Mononuclear cell (primary cell): Measurements from ENCODE around the gene PARS2.

DNA sequence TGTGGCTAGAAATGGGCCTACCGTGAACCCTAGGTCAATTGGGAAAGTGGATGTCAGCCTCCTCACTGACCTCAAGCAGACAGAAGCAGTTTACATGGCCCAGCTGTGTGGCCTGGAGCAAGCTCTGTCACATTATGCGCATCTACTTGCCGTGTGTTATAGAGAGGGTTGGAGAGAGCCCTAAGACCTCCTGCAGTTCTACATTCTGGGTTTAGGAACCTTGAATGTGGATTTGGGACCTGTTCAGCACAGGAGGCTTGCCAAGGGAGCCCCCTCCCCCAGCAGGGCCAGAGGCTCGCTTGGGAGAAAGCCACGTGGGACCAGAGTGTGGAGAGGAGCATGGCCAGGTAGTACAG is 20.7 kb downstream of the PARS2 start:
- RRBS = no CpG with 5 or more reads among the region's 5 CpGs

- RRBS = no CpG with 5 or more reads among the region's 24 CpGs
Observed at GRCh38 chr1:54763900-54764387, 379 bp downstream of the PARS2 start.

DNA sequence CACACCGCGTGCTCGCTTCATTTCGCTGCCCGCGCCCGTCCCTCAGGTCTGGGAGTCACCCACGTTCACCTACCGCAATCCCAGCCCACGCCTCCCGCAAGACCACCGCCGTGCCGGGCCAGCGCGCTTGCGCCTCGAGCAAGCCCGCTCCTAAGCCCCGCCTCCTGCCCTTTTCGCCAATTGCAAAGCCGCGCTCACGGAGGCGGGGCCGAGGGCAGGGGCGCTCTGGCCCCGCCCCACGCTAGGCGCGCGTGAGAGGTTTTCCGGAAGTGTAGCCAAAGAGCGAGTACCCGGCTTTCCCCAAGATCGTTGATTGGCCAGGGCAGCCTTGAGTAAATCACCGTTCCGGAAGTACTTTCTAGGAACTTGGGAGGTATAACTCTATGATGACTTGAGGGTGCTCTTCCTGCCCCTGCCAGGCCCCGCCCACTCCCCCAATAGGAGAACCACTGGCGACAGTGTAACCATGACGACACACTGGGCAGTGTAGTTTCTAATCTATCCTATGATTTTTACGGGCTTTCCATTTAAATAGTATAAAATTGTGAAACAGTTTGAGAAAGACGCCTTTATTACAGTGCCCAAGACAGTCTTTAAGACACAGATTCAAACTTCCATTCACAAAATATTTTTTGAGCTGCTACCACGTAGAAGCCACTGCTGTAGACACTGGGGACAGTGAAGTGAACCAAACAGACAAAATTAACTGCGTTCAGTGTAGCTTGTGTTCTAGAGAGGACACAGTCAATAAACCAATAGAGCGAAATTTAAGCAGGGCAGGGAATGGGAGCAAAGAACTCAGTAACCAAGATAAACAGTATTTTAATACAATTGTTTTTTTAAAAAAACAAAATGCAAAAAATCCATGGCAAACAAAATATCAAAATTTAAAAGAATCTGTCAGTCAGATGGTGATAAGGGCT is at the start of gene PARS2:
PARS2 (minus strand) TSS at position 136 of the 923 bp plus-strand sequence.
- RRBS = 1% methylated on average over 8 of the region's 46 CpGs

DNA sequence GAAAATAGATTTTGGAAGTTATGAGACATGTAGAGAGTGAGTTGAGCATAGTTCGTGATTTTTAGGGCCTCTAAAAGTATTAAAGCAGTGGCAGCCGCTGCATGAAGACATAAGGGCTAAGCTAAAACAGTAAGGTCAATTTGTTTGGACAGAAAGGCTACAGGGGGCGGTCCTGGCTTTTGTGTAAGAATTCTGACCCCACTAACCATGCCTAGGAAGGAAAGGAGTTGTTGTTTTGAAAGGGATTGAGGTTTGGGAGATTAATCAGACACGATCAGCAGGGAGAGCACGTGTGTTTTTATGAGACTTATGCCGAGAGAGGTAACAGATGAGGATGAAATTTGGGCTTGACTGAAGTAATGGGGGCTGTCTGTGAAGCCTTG is 12.8 kb upstream of the DHCR24 start:
- RRBS = no CpG with 5 or more reads among the region's 6 CpGs

- RRBS = no CpG with 5 or more reads among the region's 2 CpGs
Observed at GRCh38 chr1:54945557-54945869, 34.9 kb upstream of the TMEM61 start.

GRCh38 chr1:55040516-55041373 is 1.4 kb downstream of the PCSK9 start:
- RRBS = 43% methylated on average over 5 of the region's 23 CpGs

GRCh38 chr1:55052553-55053019 is 13.2 kb downstream of the PCSK9 start:
- RRBS = no CpG with 5 or more reads among the region's 15 CpGs

DNA sequence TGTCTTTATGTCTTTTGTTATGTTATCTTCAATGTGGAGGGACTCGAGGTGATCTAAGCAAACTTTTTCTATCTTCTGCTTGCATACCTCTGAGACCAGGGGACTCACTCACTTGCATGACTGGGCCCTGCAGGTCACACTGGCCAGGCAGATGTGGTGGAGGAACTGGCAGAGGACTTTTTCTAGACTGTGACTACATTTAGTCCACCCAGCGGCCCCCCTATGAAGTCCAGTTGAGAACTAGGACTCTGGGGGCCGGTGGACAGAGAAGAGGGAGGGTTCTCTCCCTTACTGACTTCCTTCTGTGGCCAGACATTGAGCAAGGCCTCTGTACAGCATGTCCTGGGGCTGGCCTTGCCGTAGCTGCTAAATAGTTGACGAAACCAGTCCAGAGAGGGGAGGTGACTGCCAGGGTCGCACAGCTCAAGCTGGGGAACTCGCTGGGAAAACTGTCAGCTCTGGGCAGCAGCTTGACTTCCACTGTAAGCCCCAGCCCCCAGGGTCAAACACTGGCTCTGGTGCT is 13.8 kb downstream of the PCSK9 start:
- RRBS = no CpG with 5 or more reads among the region's 7 CpGs

- RRBS = no CpG with 5 or more reads among the region's 3 CpGs
Observed at GRCh38 chr1:55073720-55074294, 34.5 kb downstream of the PCSK9 start.

DNA sequence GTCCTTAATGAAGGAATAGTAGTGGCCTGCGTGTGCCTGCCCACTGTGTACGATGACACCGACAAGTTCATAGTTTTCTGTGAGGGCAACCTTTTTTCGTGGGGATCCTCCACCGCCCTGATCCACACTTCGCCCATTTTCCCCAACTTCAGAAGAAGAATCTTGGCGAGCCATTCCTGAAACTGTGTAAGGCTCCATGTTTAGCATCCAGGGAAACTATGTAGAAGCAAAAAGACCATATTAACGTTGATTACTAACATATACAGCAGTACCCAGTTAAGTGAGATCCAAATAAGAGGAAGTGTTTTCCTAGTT is 57.6 kb downstream of the PCSK9 start:
- RRBS = no CpG with 5 or more reads among the region's 8 CpGs

GRCh38 chr1:55275033-55275902 is 60.1 kb upstream of the USP24 start:
- RRBS = no CpG with 5 or more reads among the region's 18 CpGs

DNA sequence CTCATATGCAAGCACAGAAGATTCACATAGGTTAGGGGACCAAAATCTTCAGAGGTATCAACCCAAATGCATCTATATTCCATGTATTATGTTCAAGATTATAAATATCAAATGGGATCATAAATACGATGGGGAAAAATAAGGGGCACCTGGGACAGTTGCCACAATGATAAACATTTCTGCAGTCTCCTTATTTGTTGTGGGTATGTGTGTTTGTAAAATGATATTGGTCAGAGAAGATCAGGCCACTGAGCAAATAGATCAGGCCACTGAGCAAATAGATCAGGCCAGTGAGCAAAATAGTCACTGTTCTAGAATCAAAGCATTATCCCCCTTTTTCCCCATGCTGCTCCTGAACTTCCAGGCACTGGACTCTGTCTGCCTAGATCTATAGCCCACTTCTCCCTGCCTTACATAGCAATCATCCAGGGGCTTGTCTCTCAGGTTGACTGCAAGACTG is 599.8 kb upstream of the USP24 start:
- RRBS = no CpG with 5 or more reads among the region's 1 CpG

DNA sequence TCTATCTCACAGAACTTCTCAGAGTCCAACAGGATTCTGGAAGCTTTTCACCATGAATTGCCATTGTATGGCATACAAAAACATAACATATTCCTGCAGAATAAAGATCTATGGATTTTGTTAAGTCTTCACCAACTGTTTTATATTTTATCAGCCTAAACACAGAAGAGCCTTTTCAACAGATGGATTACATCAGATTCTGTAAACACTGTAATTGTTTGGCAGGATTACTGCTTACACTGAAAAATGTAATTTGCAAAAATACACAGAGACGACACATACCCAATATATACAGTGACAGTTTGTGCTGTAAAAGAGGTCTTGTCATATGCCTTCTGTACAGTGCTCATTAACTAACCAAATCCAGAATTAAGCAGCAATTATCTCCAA is 618.2 kb upstream of the USP24 start:
- RRBS = no CpG with 5 or more reads among the region's 1 CpG

DNA sequence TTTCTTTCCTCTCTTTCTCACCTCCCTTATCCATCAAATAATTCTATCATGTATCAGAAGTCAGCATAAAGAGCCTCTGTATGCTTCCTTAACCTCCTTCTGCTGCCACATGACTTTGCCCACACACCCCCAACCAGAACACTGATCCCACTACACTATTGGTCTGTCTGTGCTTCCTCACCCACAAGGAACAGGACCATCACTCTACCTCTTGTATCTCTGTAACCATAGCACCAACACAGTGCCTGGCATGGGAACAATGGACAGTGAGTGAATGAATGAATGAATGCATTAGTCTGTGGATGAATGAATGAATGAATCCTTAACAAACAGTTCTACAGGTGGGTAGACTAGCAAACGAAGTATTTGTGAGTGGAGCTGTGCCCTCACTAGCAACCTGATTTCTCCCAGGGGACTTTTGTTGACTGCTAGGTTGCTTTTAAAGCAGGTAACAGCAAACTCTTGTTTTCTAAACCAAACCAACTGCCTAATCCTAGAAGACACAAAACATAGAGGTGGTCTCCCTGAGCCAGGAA is 199.6 kb downstream of the PLPP3 start:
- RRBS = no CpG with 5 or more reads among the region's 1 CpG

GRCh38 chr1:56461940-56462660 is 117.3 kb downstream of the PLPP3 start:
- RRBS = no CpG with 5 or more reads among the region's 4 CpGs

DNA sequence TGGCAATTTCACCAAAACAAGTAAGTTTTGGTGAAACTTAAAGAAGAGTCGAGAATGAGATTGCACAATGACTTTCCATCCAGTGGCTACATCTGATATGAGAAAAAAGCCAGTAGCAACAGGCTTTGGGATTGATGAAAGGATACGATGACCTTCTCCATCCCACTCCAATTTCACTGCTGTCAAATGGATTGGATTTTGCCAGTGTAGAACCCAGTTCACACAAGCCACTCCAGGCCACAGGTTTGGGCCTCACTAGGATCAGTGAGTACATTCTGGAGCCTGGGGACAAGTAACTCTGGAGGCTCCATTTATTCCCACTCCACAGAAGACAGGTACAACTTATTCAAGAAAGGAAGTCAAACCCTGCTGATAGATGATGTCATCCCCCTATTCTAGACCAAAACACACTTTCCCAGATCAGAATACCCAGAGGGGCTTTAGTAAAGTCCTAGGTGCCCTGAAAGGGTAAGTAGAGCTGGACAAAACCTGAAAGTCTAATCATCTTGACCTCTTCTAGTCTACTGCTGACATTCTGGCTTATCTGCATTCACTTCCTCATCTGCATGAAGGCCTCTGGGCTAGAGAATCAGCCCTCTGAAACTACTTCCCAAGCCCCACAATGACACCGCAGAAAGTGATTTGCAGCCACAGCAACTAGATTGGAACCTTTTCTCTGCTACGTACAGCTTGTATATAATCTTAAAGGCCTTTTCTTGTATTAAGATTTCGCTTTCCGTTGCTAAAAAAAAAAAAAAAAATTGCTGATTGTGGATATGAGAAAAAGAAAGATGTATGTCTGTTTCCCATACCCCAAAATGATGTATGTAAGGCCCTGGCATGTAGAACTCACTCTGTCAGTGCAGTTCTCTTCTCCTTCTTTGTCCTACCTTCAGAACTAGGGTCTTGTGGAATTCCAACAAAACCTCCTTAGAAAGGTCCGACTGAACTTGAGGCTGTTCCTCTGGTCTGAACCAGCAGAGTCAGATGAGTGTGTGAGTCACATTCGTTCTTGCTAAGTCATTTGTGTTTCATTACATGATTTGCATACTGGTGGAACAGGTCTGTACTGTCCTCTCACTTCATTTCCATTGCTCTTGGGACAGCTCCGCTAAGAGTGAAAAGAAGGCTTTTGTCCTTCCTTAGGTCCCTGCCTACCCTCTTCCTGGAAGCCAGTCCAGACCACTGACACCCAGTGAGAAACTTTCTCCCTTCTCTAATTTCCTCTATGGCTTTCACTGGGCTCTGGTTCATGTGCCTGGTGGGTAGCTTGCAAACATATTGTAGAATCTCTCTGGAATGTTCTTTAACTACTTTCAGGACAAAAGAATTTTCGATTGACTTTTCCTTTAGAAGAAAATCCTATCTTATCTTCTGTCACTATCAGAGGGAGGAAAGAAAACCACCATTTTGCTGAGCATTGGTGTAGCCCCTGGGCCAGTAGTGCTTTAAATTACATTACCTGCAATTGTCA is 62.8 kb downstream of the PLPP3 start:
- RRBS = no CpG with 5 or more reads among the region's 10 CpGs

DNA sequence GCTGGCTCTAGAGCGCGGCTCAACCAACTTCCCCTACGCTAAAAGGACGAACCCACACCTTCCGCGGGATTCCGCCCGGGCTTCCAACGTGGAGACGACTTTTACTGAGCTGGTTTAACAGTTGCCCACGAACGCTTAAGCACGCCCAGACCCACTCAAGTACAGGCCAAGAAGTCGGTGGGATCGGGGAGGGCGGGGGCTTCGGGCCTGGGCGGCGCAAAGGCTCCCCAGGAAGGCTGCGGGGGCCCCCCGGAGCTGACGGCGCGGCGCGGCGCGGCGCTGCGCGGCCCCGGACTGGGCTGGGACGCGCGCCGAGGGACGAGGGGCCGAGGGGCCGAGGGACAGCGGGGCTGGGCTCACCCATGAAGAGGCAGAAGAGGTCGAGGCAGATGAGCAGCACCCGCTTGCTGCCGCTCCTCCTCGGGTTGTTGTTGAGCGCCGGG is 824 bp downstream of the PLPP3 start:
- RRBS = 6% methylated on average over 17 of the region's 46 CpGs

- RRBS = no CpG with 5 or more reads among the region's 4 CpGs
Observed at GRCh38 chr1:56816851-56817310, 2.3 kb downstream of the FYB2 start.

DNA sequence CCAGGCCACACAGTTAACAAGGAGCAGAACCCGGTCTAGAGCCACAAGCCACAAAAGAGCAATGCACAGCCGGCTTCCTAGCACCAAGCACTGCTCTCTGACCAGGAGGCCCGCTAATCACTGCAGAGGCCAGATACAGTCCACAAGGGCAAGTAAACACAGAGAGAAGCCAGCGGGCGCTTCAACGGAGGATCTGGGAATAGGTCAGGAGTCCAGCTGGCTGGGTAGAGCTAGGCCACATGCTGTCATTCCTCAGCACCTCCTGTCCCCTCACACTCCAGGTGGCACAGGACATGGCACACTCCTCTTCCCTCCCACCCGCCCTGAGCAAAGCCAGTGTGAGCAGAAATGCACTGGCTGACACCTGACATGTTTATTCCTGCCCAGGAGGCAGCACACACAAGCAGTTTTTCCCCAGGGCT is 405 bp downstream of the FYB2 start:
- RRBS = no CpG with 5 or more reads among the region's 7 CpGs